Ascending aorta (tissue), 1 donor: ENCODE data around the gene GEMIN4.

DNA sequence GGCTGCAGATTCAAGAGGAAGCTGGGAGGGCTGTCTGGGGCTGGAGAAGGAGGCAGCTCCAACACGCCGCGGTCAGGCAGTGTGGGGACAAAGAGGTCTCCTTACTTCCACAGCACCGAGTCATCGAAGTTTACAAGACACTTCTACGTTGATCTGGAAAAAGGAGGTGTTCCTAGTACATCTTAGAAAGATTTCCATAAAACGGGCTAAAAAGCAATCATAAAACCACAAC, 17.9 kb upstream of the DOC2B start:
- PRO-cap, result no peak

DNA sequence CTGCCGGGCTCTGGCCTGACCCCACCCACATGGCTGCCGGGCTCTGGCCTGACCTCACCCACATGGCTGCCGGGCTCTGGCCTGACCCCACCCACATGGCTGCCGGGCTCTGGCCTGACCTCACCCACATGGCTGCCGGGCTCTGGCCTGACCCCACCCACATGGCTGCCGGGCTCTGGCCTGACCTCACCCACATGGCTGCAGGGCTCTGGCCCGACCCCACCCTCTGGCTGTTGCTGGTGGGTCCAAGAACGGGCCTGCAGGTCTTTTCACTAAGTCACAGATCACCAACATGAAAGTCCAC, 34.6 kb upstream of the DOC2B start:
- PRO-cap, result no peak

GRCh38 chr17:332950-333213, 19.7 kb downstream of the RPH3AL start:
- PRO-cap, result no peak

- PRO-cap, result no peak
These were observed 17.6 kb downstream of the RPH3AL start for GRCh38 chr17:334810-335531.

DNA sequence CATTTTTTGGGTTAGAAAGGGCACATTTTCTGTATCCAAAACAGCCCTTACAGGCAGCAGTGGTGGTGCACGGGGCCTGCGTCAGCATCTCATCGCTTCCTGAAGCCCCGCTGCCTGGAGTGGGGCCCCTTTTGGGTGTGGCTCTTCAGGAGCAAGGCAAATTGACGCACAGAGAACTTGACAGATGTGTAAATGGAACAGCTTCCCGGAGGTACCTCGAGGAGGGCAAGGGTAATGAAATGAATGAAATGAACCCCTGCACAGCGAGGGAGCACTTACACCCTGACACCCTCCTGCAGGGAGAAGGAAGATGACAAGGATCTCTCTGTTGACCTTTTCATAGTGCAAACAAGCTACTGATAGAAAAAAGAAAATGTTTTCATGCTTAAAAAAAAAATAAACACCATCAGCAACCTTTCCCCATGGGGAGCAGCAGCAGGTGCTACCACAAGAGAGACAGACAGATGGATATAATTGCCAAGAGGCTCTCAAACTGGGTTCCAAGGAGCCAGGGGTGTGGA, 485 bp upstream of the RPH3AL start:
- PRO-cap, result no peak

GRCh38 chr17:385718-386616, 24.2 kb upstream of the C17orf97 start:
- PRO-cap, result no peak

- PRO-cap, result no peak
These were observed 4.0 kb downstream of the C17orf97 start for GRCh38 chr17:413891-414729.

- PRO-cap, result no peak
These were observed 32.2 kb downstream of the C17orf97 start for GRCh38 chr17:441872-443265.

DNA sequence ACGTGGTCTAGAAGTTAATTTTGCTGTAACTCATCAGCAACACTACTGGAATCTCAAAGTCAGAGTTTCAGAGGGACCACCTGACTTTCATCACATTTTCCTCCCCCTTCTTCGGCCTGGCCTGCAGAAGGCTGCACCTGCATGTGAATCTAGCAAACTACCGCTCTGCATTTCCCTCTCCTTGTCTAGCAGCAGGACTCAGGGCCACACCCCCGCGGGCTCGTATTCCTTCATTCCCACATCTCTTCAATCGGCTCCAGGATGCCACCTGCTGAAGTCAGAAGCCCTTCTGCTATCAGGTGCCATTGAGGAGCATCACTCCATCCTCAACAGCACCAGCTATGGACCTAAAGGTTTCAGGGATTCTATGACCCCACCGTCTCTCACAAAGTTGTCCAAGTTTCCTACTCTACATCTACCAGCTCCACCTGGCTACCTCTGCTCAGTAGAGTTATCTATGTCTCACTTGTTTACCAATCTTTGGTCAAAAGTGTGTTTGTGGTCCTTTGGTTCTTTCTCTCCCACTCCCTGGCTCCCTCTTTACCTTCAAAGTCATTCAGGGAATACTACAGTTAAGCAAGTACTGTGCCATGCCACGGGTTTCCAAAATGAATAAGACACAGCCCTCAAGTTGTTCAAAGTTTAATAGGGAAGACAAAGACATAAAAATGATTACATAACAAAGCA, 135.1 kb downstream of the C17orf97 start:
- PRO-cap, result no peak

DNA sequence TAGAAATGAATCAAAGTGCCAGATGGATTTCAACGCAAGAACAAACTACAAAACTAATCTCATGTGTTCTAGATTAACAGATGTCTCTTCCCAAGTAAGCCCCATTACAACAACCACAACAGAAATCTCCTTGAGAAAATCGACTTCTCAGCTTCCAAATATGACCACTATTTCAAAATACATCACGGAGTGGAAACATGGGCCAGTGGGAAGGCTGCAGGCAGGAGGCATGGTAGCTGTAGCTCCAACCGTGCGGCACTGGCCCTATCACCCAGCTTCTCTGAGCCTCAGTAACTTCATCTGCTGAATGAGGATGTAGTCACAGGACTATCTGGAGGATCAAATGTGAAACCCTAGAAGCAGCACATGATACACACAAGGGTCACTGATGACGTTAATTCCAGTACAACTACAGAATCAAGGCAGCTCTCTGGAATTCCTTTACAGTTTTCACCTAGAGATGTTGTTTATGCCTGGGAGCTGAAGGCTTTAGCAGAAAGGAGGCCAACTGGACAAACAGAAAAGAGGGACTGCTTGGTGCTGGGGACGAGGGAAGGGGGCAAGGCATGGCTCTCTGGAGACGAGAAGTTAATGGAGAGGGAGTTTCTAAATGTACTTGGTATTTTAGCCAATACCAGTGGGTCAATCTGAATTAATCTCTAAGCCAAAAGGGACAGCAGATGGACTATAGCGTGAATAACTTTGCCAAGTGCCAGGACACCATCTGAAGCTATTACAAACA, 112.1 kb downstream of the VPS53 start:
- PRO-cap, result no peak

- PRO-cap, result no peak
These were observed 99.4 kb downstream of the VPS53 start for GRCh38 chr17:615151-615726.

DNA sequence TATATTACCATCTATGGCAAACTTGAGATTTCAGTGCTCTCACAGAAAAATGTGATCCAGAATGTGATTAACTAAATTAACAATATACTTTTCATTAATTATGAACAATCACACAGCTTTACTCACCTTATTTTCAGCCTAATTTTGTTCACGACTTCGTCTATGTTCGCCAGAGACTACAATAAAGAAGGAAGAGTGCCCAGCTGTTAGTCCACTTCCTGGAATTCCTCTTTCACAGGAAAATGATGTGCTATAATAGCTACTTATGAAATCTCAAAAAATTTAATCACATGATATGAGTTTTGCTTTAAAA, 15.5 kb downstream of the VPS53 start:
- PRO-cap, result no peak

GRCh38 chr17:751952-752463, at the start of gene GEMIN4:
GEMIN4 (minus strand) TSS chr17:752264.
- PRO-cap, result bidirectional peak, plus-strand start at chr17:752357, minus-strand start at chr17:752290

DNA sequence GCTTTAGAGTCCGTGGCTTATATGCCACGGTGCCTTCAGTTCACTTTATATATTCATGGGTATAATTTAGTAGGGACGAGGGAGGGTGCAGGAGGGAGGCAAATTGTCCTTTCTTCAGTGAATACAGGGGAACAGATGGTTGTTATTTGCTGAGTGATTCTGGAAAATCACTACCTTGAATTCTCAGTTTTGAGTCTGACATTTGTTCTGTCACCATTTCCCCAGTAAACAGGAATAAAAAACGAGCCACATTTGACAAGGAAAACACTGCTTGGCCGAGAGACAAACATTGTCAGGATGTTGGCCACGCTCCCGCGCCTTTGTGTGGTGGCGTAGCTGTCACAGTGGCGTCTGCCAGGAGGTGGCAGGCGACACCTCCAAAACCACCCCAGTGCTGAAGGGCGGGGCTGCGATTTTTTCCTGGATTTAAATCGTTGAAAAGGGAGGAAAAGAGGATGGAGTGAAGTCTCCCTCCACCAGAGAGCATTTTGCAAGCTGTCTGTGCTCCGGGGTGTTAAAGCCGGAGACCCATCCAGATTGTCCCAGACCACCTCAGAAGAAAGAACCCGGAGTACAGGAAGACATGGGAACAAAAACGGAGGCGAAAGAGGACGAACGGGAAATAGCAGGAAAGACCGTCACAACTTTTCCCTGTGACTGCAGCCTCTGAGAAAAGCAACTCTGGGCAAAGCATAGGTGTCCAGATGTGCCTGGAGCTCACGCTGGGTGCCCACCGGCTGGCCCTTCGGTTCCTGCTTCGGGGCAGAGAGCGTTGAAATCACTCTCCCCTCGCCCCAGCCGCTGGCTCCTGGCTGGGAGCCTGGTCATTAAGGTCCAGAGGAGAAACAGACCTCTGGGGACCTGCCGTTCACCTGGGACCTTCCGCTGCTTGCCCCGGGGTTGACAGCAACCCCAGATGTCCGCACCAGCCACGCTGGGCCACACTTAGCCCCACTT, 12.8 kb downstream of the MRM3 start:
- PRO-cap, result no peak

GRCh38 chr17:846725-847971, 65.0 kb downstream of the MRM3 start:
- PRO-cap, result unidirectional peak, plus-strand start at chr17:847029; unidirectional peak, minus-strand start at chr17:847200

GRCh38 chr17:858943-859795, 77.0 kb downstream of the MRM3 start:
- PRO-cap, result no peak

DNA sequence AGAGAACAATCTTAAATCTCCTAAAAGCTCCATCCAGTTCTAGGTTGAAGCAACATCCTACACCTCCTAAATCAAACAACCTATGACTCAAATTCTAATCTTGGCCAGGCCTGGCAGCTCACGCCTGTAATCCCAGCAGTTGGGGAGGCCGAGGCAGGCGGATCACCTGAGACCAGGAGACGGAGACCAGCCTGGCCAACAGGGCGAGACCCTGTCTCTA, 69.6 kb downstream of the NXN start:
- PRO-cap, result no peak

GRCh38 chr17:970370-970946, 9.1 kb downstream of the NXN start:
- PRO-cap, result no peak

DNA sequence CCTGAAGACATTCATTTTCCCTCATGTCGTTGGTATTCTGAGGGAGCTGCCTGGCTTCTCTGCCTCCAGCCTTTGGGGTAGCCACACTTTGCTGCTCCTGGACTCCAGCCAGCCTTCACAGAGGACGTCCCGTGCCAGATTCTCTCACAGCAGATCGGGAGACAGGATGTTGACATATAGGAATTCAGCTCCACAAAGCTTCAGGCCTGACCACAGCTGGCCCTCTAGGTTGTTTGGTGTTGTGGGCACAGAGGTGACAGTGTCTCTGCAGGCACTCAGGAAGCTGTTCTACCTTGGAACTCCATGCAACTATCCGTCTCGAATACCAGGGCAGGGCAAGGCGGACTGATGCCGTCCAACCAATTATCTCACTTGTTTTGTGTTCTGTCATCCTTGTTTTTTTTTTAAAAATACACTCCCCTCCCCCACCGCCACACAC, 4.3 kb downstream of the TIMM22 start:
- PRO-cap, result no peak

GRCh38 chr17:1043506-1044403, 46.8 kb downstream of the TIMM22 start:
- PRO-cap, result no peak